Endodermal cell (in vitro differentiated cells): ENCODE measurements around the genes CHCHD4 and NR2C2.

- PRO-cap, result unidirectional peak, plus-strand start at chr3:13650809
Observed at GRCh38 chr3:13650533-13650965, 101.6 kb downstream of the FBLN2 start.

- PRO-cap, result no peak
Observed at GRCh38 chr3:13866436-13866792, 13.5 kb downstream of the WNT7A start.

DNA sequence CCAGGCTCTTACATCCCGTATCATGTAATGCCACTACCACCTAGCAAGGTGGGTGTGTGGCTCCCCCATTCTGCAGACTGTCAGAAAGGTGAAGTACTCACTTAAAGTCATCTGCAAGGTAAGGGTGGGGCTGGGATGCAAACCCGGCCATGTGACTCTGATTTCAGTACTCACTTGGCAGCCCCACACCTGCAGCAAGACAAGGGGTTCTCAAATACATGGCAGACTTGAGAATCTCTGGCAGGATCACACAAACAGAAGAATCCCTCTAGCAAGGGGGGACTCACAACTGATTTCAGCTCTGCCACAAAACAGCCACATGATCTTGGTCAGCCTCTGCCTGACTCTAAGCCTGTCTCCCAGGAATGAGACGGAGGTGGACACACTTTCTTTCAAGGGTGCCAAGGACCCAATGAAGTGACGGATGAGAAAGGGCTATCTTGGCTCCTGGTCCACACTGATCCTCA, 12.7 kb downstream of the WNT7A start:
- PRO-cap, result no peak

DNA sequence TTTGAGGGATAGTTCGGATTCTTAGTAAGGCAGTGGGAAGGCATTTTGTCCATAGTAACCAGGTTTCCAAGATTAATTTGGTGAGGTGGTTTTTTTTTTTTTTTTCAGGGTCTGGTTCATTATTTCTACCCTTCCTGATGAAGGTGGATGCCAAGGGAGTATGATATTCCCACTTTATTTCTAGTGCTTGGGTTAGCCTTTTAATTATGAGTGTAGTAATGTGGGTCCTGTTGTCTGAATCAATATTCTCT, 83.0 kb downstream of the CHCHD4 start:
- PRO-cap, result no peak

- PRO-cap, result bidirectional peak, plus-strand start at chr3:14125133, minus-strand start at chr3:14124756
Observed at GRCh38 chr3:14124568-14124900, at the start of gene CHCHD4. TSS of gene CHCHD4 (minus strand) at chr3:14124870.

GRCh38 chr3:14144141-14145229, 19.6 kb downstream of the TMEM43 start:
- PRO-cap, result no peak

DNA sequence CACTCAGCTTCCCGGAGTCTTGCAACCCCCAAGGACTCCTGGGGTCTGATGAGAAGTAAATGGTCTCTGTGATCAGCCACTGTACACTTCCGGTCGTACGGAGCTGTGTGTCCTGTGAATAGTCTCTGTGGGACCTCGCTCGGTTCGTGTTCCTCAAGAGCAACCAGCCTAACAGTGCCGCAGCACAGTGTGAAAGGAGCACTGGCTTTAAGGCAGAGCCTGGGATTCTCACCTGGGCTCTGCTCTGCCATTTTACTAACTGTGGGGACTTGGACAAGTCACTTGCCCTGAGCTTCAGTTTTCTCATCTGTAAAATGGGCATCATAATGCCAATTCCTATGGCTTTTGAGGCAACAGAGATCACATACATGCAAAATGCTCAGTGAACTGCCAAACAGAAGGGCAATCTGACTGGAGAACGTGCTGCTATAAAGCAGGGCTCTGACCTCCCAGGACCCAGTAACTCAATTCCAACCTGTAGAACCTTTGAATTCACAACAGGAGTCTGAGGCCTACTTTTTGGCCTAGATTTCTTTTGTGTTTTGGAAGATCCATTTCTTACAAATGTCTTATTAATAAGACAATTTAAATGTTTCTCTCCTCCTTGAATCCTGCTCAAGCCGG, 26.7 kb downstream of the XPC start:
- PRO-cap, result unidirectional peak, minus-strand start at position 484 of the sequence

DNA sequence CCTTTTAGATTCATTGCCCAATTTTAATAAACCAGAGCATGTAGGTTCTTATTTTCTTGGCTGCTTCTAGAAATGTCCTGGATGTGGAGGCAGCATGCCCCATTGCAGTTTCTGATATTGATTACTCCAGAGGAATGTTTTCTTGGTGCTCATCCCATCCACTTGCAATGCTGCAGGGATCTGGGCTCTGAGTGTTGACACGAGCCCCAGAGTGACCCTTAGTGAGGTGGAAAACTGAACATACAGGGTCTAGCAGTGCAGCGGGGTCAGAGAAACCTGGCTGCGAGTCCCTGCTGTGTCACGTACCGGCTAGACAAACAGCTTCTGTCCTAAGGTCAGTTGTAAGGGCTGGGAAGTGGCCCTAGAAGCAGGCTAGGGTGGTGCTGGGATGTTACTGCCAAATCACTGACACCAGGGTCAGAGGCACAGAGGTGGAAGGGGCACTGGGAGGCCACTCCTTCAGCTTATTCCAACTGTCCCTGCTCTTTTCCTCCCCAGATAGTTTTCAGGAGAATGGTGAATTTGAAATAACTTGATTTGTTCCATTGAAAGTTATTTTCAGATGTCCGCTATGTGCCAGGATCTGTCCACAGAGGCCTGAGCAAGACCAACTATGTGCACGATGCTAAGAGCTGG, 23.7 kb downstream of the LSM3 start:
- PRO-cap, result no peak

DNA sequence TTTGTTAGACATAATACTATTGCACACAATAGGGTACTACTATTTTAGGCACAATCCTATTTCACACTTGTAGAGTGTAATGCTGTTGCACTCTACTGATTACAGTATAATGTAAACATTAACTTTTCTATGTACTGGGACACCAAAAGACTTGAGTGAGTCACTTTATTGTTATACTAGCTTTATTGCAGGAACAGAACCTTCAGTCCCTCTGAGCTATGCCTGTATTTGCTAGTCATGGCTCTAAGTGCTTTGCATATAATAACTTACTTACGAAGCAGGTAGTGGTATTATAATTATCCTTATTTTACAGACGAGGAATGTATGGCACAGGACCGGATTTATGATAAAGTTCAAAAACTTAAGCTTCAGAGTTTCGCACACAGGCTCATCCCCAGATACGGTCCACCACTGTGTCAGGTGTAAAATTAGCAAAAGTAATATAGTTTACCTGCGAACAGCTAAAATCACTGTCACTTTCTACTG, 106.6 kb upstream of the SLC6A6 start:
- PRO-cap, result no peak

- PRO-cap, result no peak
Observed at GRCh38 chr3:14374304-14375025, 27.9 kb upstream of the SLC6A6 start.

DNA sequence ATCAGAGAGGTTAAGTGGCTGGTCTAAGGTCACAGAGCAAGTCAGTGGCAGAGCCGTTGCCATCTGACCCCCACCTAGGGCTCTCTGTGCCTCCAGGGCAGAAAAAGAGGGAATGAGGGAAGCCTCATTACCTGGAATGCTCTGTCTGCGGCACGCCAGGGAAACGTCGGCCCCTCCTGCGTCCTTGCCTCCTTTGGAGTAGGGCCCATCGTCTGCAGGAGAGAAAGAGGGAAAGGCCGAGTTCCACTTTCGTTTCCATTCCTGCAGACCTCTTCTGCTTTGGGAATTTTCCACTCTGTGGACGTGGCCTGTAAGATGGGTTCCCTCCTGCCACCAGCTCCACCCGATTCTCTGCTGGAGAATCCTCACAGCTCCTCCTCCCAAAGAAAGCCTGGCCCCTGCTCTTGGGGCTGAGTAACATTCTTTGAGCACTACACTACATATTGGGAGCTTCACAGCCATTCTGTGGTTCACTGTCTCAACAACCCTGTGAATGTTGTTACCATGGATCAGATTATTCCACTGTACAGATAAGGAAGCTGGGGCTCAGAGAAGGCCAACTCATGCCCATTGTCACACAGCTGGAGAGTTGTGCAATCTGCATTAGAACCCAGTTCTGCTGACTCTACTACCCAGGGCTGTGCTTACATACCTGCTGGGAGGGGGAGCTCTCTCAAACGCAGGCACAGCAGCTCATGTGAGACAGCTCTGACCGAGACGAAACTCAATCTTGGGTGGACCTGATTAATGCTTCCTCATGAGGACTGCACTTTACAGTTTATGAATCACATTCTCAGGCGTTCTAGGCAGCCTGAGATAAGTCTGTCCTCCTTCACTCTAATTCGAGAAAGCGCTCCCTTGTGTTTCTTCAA, 14.2 kb downstream of the GRIP2 start:
- PRO-cap, result unidirectional peak, minus-strand start at position 353 of the sequence

DNA sequence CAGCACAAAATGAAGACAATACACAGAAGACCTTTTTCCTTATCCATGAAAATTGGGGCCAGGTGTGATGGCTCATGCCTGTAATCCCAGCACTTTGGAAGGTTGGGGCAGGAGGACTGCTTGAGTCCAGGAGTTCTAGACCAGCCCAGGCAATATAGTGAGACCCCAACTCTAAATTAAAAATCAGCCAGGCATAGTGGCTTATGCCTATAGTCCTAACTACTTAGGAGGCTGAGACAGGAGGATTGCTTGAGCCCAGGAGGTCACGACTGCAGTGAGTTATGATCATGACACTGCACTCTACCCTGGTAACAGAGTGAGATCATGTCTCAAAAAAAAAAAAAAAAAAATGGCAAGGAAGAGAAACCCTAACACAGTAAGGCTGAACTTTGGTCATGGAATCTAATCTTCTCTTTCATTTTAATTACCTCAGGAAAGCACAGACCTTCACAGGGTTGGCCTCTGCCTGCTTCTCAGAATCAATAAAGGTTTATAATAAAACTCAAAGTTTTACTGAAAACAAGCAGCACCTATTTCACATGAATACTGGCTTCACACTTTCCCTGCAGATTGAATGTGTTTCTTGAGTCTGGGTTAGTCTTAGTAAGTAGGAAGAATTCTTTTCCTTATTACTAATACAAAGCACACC, 11.8 kb upstream of the NR2C2 start:
- PRO-cap, result no peak

- PRO-cap, result no peak
Observed at GRCh38 chr3:14945803-14946393, 1.5 kb upstream of the NR2C2 start.

DNA sequence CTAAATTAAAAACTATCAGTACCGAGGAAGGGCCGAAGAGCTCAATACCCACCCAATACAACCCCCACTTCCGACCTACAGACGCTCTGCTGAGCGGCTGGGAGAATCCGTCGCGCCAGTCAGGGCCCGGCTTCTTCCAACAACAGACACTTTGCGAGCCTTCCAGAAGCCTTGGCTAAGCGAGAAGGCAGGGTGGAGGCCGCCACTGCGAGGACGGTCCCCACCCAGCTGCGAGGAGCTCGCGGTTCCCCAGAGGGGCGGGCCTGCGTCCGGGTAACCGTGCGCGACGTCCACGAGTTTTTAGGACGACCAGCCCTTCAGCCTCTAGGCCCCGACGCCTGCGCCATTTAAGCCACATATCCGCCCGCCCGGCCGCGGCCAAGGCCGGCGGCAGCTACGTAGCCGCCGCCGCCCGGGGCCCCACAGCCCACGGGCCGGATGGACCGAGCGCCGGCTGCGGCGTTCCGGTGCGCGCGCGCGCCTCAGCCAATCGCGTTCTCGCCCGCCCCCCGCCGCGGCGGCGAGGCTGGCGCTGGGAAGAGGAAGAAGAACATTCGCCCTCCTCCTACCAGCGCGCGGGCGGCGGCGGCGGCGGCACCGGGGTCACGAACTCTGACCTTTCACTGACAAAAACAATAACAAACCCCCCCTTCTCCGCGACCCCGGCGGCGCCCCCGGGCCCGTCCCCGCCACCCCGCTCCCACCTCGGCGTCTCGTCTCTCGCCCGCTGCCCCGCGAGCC, at the start of gene NR2C2:
Gene NR2C2, plus strand, starts transcription at position 549 of the 741 bp plus-strand sequence.
- PRO-cap, result unidirectional peak, plus-strand start at position 118 of the sequence; bidirectional peak, plus-strand start at position 553 of the sequence, minus-strand start at position 396 of the sequence

DNA sequence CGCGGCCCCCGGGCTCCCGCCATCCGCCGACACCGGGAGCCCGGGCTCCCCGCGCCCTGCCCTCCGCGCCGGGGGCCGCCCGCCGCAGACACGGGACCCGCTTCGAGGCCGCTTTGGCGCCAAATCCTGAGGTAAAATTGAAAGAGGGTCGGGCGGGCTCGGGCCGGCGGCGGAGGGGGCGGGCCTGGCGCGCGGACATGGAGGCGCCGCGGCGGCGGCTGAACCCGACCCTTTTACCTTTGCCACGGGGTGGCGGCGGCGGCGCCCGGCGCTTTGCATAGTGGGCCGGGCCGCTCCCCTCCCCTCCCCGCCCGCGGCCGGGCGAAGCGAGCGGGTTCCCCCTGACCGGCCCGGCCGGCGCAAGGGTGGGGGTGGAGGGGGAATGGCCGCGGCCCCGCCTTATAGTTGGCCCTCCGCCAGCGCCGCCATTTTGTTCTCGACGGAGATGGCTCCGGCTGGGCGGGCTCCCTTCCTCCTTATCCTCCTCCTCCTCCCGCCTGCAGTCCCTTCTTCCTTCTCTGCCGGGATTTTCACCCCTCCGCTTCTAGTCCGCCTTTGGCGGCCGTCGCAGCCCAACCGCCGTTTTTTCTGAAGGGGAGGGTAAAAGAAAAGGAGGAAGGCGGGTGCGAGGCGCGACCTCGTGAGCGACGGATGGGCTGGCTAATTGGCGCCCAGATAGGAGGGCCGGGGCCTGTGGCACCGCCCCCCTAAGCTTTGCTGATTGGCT, 556 bp downstream of the NR2C2 start:
- PRO-cap, result bidirectional peak, plus-strand start at position 172 of the sequence, minus-strand start at position 139 of the sequence; bidirectional peak, plus-strand start at position 429 of the sequence, minus-strand start at position 438 of the sequence; bidirectional peak, plus-strand start outside the sequence, minus-strand start at position 590 of the sequence

GRCh38 chr3:15013371-15014090, 51.6 kb downstream of the MRPS25 start:
- PRO-cap, result no peak

GRCh38 chr3:15038850-15039710, 26.0 kb downstream of the MRPS25 start:
- PRO-cap, result no peak

DNA sequence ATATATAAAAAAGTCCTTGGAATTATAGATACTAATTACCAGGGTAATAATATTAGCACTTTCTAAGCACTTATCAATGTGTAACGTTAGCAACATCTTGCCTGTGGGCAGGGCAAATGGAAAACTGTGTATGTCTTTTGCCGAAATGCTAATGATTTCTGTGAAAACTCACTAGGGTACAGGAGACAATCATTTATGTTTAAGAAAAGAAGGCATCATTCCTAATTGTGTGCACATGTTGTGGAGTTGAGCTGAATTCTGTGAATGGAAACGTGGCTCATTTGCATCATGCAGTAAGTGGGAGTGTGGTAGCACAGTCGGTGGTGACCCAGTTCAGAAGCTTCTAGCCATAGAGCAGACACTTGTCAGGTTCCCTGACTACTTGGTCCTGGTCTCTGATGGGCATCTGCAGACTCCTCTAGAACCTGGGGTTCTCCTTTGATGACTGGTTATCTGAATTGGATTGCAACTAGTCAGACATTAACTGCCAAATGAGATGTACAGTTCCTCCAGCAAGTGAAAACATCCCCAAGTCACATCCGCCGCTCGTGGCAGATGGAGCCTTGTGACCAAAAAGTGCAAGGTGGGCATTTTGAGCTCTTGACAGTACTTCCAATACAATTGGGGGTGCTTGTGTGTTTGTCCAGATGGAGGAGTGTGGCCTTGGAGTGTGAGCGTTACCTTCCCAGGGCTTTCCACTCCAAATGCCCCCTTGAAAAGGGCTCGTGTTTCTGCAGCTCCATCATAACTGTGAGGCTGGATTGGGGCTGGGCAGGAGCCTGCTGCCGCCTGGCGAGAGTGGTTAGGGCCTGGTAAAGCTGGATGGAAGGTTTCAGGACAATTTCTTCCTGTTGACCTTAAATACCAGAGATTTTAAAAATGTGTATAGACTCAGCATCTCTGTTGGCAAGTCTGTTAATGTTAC, 21.5 kb downstream of the MRPS25 start:
- PRO-cap, result no peak

DNA sequence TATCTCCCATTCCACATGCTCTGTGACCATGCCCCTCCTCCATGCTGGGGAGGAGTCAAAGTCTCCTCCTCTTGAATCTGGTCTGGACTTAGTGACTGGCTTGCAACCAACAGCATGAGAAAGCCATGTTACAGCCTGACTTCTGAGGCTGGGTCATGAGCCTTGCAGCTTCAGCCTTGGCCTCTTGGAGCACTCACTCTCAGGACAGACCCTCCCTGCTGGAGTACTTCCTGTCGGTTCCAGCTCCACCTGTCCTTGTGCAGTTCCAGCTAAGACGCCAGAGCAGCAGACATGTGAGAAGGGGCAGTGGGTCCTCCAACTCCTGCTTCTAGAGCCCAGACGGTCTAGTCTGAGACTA, 49.7 kb upstream of the RBSN start:
- PRO-cap, result no peak

GRCh38 chr3:15228109-15228811, 22.2 kb downstream of the CAPN7 start:
- PRO-cap, result no peak